ENCODE measurements around the gene SPDYE18.

DNA sequence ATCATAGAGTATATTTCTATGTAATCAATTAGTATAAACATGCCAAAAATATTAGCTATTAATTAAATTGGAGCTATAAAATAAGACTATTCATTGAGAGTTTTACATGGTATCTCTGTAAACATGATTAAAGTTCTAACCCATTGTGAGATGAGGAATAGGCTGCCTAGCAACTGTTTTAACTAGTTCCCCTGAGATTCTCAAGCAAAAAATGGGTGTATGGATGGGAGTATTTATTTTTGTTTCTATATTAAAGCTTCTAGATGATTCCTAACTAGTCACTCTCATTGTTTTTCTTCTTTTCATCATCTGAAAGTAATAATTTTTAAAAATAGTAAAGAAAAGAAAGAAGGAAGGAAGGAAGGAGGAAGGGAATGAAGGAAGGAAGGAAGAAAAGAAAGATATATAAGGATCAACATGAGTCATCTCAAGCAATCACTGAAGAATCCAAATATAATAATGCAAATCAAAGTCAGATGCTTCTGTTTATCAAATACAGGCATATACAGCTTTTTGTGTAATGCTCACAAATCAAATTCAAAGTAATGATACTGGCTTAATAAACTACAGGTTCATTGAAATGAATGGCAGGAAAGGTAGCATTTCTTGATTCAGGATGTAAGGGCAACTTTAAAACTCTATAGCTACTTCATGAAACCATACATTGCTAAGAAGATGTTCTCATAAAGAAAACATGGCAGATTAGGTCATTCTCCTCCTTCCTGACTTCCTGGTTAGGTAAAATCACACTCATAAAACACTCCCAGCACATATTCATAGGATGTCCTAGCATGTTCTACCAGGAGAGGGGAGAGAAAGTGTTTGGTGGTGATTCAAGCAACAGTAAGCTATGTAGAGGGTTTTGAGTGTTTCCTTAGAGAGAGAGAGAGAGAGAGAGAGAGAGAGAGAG is 36.6 kb upstream of the SPDYE16 start:
- PRO-cap, 2 experiments = no peak in any of the 2 experiments

DNA sequence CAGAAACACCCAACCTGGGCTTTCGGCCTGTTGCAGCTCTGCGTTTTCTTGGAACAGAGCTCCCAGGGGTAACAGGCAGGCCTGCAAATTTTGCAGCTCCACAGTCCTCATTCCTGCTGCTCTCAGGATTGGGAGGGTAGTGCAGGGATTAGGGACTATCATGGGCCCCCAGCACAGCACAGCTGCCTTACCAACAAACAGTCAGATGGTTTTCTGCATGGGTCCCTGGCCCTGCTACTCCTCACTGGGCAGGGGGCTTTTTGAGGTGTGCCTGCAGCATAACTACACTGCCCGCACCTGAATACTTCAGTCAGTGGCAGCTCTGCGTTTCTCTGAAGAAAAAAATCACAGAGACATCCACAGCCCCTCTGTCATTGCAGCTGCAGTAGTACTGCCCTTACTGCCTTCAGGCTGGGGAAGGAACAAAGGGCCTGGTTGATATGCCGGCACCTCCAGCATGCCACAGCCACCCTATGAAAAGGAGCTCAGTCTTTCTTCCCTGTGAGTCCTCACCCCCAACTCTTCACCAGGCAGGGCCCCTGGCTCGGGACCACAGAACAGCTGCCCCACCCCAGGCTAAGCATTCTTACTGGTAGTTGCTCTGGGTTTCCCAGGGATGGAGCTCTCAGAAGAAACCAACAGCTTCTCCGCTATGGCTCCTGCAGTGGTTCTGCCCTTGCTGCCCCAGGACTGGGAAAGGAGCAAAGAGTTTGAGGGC is 36.2 kb downstream of the POMZP3 start:
- PRO-cap, 2 experiments = no peak in any of the 2 experiments

DNA sequence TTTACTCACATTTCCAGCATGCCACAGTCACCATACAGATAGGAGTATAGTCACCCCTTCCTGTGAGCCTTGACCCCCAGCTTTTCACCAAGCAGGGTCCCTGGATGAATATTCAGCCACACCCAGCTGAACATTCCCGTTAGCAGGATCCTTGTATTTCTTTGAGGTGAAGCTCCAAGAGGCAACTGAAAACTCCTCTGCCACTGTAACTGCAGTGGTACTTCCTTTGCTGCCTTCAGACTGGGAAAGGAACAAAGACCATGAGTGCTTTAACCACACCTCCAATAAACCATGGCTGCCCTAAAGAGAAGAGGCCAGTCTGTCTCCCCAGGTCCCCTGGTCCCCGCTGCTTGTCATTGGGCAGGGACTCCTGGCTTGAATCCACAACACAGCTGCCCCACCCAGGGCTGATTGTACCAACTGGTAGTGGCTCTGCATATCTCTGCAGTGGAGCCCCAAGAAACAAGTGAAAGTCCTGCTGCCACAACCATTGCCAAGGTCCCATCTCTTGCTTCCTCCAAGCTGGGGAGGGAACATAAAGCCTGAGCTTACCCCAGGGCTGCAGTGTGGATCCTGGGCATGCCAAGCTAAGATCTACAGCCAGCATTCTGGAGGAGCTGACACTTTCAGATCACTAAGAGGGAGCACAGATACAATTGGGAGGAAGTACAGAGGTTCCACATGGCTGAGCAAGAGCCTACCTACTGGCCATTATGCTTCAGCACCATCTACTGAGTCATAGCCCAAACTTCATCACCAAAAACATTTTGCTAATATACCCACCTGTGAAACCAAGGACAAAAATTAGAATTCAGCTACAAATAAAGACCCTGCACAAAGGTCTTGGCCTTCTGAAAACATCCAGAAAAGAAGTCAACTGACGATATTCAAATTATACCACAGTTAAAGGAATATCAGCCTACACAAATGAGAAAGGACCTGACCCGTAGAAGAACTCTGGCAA is 35.4 kb downstream of the POMZP3 start:
- PRO-cap, 2 experiments = no peak in any of the 2 experiments

DNA sequence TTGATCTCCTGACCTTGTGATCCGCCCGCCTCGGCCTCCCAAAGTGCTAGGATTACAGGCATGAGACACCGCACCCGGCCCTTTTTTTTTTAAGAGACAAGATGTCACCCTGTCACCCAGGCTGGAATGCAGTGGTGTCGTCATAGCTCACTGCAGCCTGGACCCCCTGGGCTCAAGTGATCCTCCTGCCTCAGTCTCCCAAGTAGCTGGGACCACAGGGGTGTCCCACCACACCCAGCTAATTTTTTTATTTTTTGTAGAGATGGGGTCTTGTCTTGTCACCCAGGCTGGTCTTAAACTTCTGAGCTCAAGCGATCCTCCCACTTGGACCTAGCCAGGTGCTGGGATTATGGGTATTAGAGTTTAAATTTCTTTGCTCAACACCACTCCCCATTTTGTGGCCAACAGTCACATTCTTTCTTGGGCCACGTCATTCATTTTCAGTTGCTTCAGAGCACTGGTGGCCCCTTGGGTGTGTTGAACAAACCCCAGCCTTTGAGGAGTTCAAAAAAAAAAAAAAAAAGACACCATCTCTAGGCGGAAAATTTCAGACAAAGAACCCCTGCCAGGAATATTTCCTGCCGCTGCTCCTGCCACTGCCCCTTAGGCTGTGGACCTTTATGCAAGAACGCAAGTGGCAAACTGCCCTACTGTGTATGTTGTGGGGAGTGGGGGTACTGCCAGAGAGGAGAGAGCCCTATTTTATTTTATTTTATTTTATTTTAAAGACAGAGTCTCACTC is 77.1 kb downstream of the SPDYE17 start:
- PRO-cap, 2 experiments = no peak in any of the 2 experiments

GRCh38 chr7:77062452-77062851 is at the start of gene SPDYE18:
TSS of gene SPDYE18 (minus strand) at chr7:77062558.
- PRO-cap, 2 experiments = no peak in any of the 2 experiments

GRCh38 chr7:77327022-77327766 is 89.0 kb downstream of the GSAP start:
- PRO-cap, 2 experiments = peak in 1 of 2 experiments; most common plus-strand start chr7:77327517 (in 1)

- PRO-cap, 2 experiments = peak in 2 of 2 experiments; most common plus-strand start chr7:77538468 (in 1); most common minus-strand start chr7:77538397 (in 2)
Measured at GRCh38 chr7:77538177-77539139, 1.4 kb downstream of the PTPN12 start.

DNA sequence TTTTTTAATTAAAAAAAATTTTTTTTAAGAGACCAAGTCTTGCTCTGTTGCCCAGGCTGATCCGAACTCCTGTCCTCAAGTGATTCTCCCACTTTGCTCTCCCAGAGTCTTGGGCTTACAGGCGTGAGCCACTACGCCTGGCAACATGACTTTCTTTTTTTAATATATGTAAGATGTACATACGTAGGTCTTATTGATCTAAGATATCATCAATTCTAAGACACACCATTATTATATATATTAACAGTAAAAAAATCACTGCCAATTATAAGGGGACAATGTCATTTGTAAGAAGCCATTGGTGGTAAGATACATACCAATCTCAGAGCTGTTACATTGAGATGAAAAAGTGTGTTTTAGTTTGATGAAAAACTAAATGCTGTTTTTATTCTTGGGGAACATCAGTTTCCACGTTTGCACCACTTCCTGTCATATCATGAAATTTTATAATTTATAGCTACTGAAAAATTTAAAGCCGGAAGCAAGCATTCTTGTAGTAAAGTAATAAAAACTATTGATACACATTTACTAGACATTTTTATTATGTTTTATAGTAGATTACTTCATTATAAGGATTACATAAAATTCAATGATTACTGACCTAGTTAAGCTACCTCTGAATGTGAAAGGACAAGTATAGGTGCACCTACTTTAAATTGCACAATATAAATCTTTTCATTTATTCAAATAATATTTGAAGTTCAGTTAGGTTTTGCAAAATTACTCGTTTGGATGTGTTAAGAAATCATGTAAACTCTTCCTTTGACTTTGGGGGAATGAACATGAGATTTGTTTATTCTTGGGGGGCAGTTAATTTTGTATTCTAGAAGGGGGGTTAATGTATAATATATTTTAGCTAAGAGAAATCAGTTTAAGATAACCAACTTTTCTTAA is 64.5 kb downstream of the PTPN12 start:
- PRO-cap, 2 experiments = no peak in any of the 2 experiments

DNA sequence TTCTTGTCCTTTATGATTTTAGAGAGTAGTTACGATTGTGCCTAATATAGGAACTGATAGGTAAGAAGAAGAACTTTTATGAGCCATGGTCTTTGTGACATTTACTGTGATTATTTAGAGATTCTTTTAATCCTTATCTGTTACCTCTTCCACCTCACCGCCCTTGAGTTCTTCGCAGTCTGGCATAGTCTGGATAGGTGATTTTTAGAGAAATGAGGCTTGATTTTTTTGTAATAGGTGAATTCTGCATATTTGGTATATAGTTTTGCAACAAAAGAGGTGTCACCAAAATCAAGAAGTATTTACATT is 37.0 kb downstream of the TMEM60 start:
- PRO-cap, 2 experiments = no peak in any of the 2 experiments

DNA sequence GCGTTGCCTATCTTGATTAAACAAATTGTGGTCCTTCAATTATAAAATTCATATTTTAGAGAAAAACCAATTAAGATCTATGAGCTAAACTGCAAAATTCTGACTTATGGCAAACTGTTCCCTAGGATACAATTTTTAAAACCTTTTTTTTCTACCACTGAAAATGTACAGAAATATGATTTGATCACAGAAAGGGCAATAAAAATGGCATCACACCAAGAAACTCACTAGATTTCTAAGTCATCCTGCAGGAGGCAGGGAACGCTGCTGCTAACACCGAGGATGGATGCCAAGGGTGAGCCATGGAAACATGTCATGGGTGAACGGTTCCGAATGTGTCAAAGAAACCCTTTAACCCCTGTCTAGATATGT is 220.2 kb upstream of the TMEM60 start:
- PRO-cap, 2 experiments = no peak in any of the 2 experiments

GRCh38 chr7:78558650-78559091 is 760.4 kb upstream of the TMEM60 start:
- PRO-cap, 2 experiments = no peak in any of the 2 experiments

DNA sequence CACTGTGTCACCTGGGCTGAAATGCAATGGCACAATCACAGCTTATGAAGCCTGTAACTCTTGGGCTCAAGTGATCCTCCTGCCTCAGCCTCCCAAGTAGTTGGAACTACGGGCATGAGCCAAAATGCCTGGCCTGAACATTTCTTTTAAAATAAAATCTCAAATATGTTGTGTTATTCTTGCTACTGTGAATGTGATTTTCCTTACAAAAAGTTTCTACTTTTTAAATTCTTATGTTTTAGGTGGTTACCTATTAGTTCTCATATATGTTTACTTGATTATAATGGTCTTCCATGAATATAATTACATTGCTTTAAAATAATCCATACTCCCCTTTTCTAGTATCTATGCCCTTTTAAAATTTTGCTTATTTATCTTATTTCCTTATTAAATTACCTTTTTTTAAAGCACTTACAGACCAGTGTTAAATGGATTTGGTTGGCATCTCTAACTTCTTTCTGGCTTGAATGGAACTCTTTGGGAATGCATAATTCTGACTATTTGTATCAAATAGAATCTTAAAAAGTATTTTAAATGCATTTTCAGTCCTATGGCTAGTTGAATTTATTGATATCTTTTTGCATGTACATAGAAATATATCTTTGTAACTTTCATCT is 261.9 kb downstream of the MAGI2 start:
- PRO-cap, 2 experiments = no peak in any of the 2 experiments

- PRO-cap, 2 experiments = no peak in any of the 2 experiments
Measured at GRCh38 chr7:79234399-79234975, 219.0 kb downstream of the MAGI2 start.

DNA sequence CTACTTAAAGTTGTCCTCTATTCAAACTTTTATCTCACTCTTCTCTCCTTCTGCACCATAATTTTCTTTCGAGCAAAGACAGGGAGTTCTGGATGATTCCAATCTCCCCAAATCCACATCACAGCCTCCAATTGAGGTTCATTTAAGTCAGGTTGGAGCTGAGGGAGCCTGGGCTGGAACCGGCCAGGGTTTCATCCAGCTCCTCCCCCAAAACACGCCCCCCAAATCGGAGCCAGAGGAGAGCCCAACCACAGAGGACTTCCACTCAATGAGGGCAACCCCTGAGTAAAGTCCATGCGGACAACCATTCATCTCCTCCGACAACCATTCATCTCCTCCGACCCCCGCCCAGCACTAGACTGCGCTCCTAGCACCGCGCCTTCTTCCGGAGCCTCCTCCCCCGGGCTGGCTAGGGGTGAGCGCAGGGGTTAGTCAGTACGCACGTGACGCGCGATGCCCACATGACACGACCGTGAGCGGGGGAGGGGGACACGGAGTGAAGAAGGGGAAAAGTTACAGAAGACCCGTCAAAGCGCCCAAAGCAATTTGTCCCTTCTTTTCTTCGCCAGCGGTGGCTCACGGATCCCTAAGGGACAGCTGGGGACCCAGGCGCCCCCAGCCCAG is 1.4 kb downstream of the MAGI2 start:
- PRO-cap, 2 experiments = no peak in any of the 2 experiments

DNA sequence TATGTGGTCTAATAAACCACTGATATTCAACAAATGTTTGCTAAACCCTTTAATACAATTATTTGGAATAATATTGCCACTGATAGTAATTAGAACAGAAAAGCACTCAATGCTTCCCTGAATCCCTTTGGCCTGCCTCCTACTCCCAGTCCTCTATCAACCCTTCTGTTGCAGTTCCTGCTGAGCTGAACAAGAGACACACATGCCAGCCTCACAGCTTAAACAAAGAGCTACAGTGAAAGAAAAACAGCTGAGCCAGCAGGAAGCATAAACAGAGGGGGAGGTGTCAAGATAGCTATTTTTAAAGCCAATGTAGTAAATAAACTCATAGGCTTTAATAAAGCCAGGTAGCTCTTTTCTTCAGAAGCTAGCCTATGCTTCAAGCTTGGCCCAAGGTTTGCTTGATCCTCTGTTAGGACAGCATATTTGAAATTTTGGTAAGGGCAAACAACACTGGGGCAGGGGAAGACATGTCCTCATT is 6.8 kb upstream of the GNAI1 start:
- PRO-cap, 2 experiments = no peak in any of the 2 experiments

GRCh38 chr7:80135899-80136328 is 1.3 kb downstream of the GNAI1 start:
- PRO-cap, 2 experiments = no peak in any of the 2 experiments

DNA sequence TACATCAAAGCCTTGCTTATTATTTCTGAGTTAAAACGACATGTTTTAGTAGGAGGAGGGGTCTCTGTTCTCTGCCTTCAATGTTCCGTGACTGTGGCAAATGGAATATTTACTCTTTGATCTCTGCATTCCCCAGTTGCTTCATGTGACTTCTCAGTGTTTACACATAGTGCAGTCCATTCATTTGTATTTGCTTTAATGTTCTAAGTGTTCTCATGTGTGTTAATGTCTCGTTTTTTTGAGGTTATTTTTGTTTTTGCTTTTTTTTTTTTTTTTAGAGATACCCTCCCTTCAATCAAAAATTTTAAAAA is 75.8 kb downstream of the GNAI1 start:
- PRO-cap, 2 experiments = no peak in any of the 2 experiments

- PRO-cap, 2 experiments = no peak in any of the 2 experiments
Measured at GRCh38 chr7:80603948-80604339, 34.5 kb upstream of the CD36 start.

DNA sequence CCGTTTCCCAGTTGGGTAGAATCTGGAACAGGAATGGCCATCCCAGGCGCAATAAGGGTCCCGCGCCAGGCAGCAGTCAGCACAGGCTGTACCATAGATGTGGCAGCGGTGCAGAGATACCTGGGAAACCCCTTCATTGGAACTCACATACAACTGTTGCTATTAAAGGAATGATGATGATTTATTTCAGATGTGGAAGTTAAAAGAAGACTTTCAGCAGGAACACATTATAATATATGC is 119.8 kb downstream of the CD36 start:
- PRO-cap, 2 experiments = no peak in any of the 2 experiments

GRCh38 chr7:80942110-80942735 is 23.4 kb upstream of the SEMA3C start:
- PRO-cap, 2 experiments = no peak in any of the 2 experiments

All from monocyte (primary cell).